Thoracic aorta endothelial cell (primary cell): ENCODE results near the gene ARMC2.

DNA sequence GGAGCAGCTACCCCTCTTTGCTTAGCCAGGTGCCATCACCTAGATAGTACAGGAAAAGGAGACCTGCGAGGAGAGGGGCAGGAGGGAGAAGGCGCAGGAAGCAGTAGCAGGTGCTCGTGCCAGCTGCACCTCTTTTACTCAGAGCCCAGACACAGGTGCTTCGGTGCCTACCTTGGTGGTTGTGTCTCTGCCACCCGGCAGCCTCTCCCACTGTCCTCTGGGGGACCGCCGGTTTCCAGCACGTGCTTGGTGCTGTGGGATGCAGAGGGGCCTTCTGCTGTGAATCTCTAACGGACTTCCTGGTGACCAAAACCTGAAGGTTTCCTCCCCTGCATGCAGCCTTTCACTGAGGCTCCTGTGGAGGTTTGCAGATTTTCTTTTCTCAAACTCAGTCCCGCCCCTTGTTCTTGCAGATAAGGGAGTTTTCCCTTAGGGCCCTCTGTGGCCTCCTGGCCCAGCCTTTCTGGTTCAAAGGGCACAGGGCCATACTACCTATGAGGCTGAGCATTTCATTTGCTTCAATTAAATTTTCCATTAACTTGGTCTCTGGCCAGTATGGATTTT lies 92.2 kb downstream of the SCML4 start:
- CAGE, long polyA plus RNA = no peak

- CAGE, long polyA plus RNA = no peak
Measured at GRCh38 chr6:107787222-107787756, 36.8 kb downstream of the SCML4 start.

DNA sequence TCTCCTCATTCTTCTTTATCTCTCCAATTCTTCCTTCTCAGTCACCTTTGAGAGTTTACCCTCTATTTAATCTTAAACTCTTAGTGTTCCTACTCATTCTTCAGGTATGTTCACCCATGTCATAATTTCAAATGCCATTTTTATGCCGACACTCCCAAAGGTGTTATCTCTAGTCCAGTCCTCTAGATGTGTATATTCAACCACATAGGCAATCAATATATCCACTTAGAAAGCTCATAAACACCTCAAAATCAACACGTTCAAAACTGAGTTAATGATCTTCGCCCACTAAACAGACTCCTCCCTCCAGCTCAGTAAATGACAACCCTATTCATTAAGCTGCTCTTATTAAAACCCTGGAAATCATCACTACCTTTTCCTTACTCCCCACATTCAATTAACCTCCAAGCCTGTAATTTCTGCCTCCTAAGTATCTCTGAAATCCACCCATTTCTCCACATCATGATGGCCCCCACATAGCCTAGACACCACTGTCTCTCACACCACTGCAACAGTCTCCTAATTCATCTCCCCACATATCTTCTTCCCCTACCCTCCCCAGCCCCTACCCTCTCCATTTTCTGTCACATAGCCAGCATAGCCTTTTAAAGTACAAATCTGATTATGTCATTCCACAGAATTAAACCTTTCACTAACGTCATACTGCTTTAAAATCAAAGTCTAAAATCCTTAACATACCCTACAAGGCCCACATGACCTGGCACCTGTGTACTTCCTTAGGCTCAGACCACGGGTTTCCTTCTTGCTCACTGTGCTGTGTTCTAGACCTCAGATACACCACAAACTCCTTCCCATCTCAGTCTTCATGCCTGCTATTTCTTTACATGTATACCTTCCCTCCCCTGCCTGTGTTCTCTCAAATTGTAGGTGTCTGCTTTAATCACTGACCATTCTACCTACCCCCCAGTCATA lies 6.1 kb downstream of the OSTM1 start:
- CAGE, long polyA plus RNA = no peak

GRCh38 chr6:108294251-108294703 lies 577 bp upstream of the AFG1L start:
- CAGE, long polyA plus RNA = no peak

- CAGE, long polyA plus RNA = no peak
Measured at GRCh38 chr6:108559871-108560476, 743 bp upstream of the FOXO3 start.

GRCh38 chr6:108595976-108596512 lies 35.3 kb downstream of the FOXO3 start:
- CAGE, long polyA plus RNA = no peak

DNA sequence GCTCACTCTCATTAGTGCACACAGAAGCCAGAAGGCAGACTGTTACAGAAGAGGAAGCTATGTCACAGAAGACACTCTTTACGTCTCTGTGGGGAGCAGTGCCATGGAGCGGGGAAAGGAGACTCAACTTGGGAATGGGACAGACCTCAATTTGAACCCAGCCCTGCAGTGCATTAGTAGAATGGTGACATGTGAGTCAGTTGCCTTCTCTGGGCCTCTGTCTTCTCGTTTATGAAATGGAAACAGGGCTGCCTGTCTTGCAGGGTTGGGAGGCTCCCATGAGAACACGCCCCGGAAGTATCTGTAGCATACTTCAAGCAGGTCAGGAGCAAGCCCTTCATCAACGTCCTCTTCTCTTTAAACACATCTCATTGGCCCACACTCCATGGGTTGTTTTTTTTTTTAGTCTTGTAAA lies 129.1 kb downstream of the FOXO3 start:
- CAGE, long polyA plus RNA = no peak

DNA sequence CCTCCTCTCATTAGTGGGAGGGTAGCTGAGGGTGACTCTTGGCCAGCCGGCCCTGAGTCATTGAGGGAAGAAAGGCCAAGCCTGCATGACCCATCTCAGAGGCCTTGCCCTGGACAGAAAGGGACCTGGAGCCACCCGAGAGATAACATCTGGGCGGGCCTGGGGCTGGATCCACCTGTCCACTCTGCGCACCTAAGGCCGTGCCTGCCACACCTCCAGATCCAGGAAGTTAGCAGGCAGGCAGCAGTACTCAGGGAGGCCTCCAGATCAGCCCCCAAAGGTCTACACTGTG lies 115.7 kb upstream of the ARMC2 start:
- CAGE, long polyA plus RNA = no peak

DNA sequence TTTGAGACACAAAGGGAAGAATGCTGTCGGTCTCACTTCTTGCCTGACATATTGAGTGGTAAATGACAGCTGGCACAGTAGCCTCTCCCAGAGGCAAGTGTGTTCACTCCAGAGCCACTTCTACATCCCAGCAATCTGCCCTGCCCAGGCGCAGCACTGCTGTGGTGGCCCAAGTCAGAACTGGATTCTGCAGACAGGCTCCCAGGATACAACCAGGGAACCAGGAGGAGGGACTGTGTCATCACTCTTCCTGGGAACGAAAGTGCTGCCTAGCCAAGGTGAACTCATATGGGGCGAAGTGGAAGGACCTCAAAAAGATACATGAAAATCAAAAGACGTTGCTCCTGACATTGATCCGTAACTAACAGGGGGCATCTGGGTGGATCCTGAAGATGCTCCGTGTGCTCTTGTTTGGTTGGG lies 103.2 kb upstream of the ARMC2 start:
- CAGE, long polyA plus RNA = no peak

- CAGE, long polyA plus RNA = no peak
Measured at GRCh38 chr6:108763834-108764484, 84.3 kb upstream of the ARMC2 start.

DNA sequence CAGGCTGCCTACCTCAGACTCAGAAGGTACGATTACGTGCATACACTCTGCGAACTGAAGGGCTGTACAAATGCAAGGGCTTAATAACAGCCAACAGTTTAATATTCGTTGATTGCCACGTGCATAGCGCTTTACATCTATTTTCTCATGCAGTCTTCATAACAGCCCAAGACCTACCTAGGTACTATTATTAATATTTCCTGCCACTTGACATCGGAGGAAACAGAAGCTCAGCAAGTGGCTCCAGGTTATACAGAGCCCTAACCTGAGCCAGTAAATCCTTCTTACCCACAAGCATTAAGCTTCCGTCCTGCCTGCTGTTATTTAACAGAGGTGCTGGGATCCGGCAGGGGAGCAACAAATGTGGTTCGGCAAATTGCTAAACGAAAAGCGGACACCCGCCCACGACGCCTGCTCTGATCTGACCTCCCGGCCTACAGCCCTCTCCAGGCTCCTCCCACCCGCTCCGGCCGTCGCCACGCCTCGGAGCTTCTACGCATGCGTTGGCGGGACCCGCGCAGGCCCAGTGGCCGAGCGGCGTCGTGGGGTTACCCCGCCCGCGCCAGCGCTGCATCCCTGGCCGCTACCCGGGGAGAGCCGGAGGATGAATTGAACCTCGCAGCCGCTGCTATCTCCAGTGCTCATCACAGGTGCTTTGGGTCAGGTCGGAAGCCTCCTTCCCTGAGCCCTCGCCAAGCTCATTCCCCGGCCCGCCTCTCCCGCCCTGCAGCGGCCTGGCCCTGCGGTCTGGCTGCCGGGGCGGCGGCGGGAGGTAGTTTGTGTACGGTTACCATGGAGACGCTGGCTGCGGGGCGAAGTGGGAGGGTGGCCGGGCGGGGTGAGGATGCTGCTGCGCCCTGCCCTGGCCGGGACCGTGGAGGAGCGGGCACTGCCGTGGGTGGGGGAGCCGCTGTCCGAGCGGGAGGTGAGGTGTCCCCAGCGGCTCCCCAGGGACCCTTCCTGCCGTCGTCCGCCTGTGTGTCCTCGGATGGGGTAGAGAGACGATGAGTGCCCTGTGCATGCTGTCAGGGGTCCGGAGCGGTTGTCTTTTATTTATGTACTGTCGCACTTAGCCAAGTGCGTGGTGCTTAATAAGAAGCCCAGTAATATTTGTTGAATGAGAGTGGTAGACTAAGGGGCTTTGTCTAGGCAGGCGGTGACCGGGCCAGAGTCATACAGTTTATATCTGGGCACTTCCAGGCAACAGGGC lies at the start of gene ARMC2:
ARMC2 (plus strand) TSS at position 526 of the 1,210 bp plus-strand sequence.
- CAGE, long polyA plus RNA = no peak

DNA sequence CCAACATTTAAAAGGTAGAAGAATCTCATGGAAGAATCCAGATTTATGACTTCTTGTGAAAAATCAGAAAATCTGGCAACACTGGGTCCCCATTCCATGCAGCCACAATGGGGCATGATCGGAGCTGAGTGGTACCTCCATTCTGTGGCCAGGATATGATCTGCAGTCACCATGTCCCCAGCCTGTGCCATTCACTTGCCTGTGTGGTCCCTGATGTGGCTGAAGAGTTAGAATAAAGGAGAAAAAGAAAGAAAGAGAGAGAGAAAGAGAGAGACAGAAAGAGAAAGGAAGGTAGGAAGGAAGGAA lies 22.0 kb downstream of the ARMC2 start:
- CAGE, long polyA plus RNA = no peak

DNA sequence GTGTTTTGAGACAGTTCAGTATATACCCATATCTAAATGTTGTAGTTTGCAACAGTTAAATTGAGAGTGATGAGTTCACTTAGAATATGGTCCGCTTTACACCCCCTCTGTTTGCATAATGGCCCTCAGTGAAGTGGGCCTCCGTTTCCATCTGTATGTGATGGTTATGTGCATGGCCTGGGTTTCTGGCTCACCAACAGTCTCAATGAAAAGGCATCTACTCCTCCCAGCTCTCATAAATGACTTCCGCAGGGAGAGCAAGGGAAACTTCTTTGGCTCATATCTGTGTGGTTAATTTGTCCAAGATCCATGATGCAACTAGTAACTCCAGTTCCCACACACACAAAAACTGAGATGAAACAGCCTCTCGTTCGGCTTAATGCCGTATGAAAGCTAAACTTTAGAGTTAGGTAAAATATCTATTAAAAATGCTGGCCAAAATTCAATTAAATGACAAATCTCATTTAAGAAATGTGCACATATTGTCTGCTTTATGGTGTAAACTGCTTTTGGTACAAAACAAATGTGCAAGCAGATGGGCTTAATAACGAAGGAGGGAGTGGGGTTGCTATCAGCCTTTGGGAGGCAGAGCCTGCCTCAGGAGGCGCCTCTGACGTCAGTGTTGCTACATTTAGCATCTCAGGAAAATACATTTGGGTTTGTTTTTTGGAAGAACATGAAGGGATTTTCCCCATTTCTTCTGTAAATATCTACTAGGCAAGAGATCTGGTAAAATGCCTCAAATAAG lies 96.6 kb downstream of the ARMC2 start:
- CAGE, long polyA plus RNA = no peak

GRCh38 chr6:109059532-109060350 lies 34.9 kb downstream of the SESN1 start:
- CAGE, long polyA plus RNA = no peak

- CAGE, long polyA plus RNA = no peak
Measured at GRCh38 chr6:109295456-109295951, 86.8 kb downstream of the CD164 start.

DNA sequence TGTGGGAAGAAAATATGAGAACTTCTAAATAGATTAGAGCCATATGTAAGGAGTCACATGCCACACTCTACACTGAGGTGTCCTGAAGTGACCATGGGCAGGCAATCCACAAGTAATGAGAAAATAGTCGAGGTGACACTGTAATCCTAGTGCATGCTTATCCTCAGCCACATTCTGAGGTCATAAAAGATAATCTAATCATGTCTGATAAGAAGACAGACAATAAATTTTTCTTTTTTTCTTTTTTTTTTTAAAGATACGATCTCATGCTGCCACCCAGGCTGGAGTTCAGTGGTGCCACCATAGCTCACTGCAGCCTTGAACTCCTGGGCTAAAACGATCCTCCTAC lies 62.2 kb downstream of the CD164 start:
- CAGE, long polyA plus RNA = no peak

GRCh38 chr6:109347756-109348721 lies 34.2 kb downstream of the CD164 start:
- CAGE, long polyA plus RNA = no peak

- CAGE, long polyA plus RNA = no peak
Measured at GRCh38 chr6:109367271-109367842, 14.9 kb downstream of the CD164 start.

DNA sequence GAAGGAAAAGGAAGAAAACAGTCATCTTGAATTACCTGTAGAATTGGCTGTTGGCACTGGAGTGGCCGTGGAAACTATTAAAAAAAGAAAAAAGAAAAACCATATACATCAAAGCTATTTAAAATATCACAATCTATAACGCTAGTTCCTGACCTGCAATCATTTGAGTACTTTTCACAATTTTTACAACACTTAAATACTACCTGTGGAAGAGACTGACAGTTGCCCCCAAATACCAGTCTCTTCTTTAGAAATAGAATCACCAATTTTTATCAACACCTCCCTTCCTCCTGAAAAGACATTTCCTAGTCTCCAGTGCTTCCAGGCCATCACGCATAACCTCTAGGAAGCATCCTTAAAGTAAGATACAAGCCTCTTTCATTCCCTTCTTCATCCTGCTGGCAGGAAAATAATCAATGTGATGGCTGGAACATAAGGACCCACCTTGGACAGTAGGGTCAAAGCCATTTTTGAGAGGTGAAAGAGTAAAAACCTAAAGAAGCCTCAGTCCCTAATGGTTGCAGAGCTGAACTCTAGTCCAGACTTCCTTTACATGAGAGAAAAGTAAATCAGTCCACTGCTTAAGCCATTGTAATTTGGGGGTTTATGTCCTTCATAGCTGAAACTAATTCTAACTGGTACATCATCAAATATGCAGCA lies 6.1 kb downstream of the CD164 start:
- CAGE, long polyA plus RNA = no peak

DNA sequence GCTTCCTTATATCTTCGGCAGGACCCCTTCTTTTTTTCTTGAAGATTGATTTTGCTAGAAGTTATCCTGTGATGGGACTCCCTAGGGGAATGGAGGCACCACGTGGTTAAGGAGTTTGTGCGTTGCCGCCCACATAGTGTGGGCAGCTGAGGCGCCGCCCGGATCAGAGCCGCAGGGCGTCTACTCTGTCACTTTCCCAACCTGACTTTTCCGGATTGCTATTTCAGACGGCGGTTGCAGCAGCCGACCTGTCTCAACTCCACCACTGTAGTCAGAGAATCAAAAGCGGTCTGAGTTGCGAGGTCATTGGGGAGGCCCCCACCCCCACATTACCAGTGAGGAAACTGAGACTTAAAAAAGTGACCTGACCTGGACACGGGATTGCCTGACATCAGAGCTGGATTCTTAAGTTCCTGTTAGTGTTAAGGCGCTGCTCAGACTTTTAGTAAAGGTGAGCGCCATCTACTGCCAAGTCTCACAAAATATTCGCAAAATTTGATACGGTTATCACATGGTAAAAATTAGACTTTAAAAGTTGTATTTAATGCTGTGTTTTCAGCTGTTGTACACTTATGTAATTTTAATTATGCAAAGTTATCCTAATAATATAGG lies 775 bp upstream of the CD164 start:
- CAGE, long polyA plus RNA = no peak